GM12891 (cell line): Measurements from ENCODE around the genes NCAN and GATAD2A.

DNA sequence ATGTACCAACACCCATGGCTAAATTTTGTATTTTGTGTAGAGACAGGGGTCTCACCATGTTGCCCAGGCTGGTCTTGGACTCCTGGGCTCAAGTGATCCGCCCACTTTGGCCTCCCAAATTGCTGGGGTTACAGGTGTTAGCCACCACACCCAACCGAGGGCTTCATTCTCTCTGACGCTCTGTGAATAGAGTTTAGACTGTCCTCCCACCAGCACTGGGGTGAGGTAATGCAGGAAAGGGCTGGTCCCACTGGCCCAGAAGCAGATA is 31.8 kb upstream of the HOMER3 start:
- RRBS: no CpG with 5 or more reads among the region's 3 CpGs

GRCh38 chr19:19057381-19058261 is 6.2 kb upstream of the SLC25A42 start:
- RRBS: no CpG with 5 or more reads among the region's 21 CpGs

GRCh38 chr19:19064731-19065408 is 1.1 kb downstream of the SLC25A42 start:
- RRBS: 4% methylated on average over 5 of the region's 23 CpGs

GRCh38 chr19:19067681-19068074 is 3.9 kb downstream of the SLC25A42 start:
- RRBS: no CpG with 5 or more reads among the region's 6 CpGs

DNA sequence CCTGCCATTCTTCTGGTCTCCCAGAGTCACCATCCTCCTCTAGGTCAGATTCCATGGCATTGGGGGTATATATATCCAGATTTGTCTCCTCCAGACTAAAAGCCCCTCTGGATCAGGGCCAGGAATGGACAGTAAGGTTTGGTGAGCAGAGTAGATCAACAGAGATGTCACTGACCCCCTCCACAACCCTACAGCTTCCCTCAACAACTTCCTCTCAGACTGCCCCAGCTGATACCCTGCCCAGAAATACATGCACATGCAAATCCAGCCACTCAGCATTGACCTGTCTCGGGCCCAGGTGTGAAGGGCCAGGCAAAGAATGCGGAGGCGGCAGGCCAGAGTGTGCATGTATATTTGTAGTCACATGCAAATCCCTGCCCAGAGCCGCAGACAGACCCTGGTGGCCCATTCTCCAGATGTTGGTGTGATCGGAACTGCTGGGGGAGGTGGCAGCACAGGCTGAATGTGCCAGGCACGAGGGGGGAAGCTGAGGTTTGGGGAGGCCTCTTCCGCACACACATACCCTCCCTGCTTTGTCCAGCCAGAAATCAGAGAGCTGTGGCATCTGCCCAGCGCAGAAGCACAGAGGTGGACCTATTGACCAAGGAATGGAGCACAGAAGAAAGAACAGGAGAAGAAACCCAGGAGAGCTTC is 14.6 kb downstream of the MEF2B start:
- RRBS: no CpG with 5 or more reads among the region's 8 CpGs

DNA sequence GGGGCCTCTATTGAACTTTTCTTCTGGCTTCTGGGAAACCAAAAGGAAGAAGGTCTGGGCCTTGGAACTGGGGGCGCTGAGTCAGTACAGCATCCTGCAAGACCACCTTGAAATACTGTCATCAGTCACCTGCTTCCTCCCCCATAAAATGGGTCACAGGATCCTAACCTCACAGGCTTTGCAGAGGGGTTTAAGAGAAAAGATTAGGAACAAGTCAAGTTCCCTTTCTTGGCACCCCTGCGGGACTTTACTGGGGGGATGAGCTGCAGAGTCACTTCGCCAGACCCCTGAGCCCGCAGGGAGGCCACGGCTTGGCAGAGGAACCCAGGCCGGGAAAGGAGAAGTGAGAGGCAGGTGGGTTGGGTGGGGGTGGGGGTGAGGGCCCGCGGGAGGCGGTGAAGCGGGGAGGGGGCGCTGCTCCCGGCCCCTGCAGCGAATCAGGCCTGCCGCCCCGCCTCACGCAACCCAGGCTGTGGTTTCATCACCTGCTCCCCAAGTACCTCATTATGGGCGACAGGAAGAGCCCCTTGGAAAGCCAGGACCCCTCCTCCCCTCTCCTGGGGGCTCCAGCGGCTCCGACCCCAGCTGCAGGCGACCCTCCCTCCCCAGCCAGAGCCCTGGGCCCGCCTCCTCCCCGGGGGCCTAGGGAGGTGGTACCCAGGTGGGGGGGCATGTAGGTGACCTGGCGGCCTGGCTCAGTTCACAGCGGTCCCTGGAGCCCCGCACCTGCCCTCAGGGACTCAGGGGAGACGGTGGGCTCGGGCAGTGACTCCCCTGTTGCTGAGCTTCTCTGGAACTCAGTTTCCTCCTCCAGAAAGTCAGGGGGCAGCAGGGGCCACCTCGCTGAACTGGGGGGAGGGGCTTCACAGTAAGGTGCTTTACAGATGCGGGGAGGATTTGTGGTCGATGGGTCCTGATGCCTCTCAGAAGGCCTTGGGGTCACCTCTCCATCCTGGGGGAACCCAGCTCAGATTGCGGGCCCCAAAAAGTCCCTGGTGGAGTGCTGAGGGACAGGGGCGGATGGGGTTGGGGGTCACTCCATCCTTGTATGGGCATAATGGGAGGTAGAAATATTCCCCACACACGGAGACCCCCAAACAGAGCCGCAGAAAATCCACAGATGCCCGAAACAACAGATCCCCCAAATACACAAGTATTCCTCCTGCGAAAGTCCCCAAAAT is 9.4 kb downstream of the MEF2B start:
- RRBS: 8% methylated on average over 4 of the region's 36 CpGs

GRCh38 chr19:19211619-19212246 is at the start of gene NCAN:
NCAN (plus strand) TSS chr19:19211958.
- RRBS: 21% methylated on average over 7 of the region's 43 CpGs

DNA sequence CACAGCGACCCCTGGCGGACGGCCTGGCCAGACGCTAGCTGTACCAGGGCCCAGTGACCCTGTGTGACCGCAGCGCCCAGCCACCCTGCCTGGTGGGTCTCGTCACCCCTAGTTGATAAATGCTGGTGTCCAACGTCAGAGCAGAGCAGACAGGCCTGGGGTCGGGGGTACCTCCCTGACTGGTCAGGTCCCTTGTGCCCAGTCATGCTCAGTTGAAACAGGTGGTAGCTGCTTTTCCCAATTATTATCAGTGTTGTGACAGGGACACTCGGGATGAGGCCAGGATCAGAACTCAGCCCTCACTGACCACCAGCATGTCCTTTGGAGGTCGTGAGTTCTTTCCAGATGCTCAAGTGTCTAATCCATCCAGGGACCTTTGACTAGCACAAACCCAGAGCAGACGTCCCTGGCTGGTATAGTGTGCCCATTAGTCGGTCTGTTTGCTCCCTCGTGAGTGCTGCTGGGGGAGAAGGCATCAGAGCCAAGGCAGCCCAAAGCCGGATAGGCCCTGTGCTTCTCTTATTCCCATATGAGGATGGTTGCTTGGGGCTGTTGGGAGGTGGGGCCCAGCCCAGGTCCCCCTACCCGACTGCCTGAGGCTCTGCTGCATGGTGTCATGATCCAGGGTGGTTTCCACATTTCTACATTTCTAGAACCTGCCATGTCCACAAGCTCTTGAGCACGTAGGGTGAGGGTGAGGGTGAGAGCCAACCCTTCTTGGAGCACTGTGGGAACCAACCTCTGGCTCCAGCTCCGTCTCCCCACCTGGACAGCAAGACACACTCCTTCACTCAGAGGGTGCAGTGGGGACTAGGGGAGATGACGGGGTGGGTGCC is 22.5 kb downstream of the MAU2 start:
- RRBS: no CpG with 5 or more reads among the region's 19 CpGs

GRCh38 chr19:19377551-19378136 is 27.8 kb upstream of the GATAD2A start:
- RRBS: no CpG with 5 or more reads among the region's 8 CpGs

GRCh38 chr19:19405603-19406397 is at the start of gene GATAD2A:
GATAD2A (plus strand) TSS chr19:19405675.
- RRBS: 1% methylated on average over 20 of the region's 118 CpGs

GRCh38 chr19:19406659-19407264 is 1.3 kb downstream of the GATAD2A start:
- RRBS: no CpG with 5 or more reads among the region's 9 CpGs

GRCh38 chr19:19477223-19477805 is 38.0 kb downstream of the TSSK6 start:
- RRBS: no CpG with 5 or more reads among the region's 12 CpGs

DNA sequence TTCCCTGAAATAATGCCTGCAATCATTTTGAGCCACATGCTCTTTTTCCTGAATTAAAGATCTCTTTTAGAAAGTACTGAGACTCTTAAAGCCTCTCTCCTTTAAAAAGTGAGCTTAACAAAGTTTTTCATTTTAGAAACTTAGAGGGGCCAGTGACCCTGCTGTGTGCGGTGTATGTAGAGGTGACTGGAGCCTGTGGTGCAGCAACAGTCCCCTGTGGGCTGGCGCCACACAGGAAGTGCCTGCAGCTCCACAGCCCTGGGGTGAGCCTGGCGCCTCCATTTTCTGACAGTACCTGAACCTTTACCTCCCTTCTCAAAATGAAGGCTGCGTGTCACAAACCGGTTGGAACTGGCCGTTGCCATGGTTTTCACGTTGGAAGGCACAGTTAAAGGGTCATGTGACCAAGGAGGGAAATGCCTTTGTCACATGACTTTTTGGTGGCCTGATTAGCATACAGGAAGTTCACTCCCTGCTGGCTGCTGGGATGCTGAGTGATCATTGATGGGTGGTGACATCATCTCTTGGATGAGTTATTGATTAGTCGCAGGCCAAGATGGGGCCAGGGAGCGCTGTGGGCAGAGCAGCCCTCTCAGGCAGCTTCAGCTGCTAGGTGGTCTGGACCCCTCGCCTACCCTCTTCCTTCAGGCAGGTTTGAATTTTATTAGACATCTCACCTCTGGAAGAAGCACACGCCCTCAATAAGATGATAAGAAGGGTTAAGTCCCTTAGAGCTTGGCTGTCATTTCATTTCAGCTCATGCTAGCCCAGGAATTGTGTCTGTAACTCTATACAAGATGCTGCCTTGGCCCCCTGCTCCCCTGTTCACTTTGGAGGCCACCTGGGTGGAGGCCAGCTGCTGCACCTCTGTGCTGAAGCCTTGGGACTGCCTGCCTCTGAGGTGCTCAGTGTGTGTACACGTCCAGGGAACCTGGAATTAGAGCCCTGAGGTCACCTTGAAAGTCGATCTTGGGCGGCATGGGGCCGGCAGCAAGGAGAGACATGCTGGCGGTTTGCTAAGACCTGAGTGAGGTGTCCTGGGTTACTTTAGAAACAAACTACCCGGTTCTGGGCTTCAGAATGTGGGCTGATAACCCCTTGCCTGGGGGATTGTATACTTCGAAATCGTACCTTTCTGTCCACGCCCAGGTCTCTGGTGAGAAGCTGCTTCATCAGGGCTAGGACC is 25.9 kb downstream of the TSSK6 start:
- RRBS: 81% methylated on average over 3 of the region's 20 CpGs

GRCh38 chr19:19503240-19503622 is 12.1 kb downstream of the TSSK6 start:
- RRBS: no CpG with 5 or more reads among the region's 8 CpGs

DNA sequence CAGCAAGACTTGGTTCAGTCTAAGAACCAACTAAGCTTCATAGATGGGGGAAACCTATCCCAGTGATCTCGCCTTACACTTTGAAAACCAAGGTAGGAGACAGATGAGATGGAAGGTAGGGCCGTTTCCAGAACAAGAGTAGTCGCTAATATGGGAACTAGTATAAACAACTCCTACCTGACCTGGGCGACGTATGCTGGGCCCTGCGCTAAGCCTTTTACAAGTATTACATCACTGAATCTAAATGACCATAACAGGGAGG is 753 bp downstream of the ATP13A1 start:
- RRBS: no CpG with 5 or more reads among the region's 6 CpGs

DNA sequence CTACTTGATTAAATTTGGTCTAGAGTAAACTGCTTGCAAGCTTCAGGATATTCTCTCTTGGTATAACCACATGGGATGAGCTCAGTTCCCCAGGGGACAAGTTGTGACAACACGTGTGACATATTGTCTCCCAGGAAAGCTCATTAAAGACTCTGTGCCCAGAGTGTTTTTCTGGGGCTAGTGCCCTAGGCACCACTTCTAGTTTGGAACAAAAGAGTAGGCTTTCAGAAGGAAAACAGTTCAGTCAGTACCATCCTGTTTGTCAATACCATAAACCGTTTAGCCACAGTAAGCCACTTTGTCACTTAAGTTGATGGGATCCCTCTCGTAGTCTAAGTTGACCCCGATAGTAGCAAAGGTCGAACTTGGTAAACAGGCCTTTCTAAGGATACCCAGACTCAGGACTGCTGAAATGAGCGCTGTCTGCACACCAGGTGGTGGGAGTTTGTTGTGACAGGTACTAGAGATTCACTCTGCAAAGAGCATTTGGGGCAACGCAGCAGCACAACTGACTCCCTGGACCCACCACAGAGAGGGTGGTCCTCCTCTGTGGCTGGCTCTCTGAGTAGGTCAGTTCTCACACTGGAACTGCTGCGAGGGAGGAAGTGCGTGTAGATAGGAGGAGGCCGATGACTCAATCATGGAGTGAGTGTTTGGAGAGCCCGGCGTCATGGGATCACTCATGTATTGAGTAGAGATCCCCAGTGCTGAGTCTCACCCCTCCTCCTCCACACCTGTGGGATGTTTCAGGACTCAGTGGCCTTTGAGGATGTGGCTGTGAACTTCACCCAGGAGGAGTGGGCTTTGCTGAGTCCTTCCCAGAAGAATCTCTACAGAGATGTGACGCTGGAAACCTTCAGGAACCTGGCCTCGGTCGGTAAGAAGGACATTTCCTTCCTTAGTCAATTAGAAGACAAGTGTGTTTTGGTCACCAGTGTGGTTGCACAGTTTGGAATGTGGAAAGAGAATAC is 8.8 kb downstream of the ZNF101 start:
- RRBS: no CpG with 5 or more reads among the region's 15 CpGs

DNA sequence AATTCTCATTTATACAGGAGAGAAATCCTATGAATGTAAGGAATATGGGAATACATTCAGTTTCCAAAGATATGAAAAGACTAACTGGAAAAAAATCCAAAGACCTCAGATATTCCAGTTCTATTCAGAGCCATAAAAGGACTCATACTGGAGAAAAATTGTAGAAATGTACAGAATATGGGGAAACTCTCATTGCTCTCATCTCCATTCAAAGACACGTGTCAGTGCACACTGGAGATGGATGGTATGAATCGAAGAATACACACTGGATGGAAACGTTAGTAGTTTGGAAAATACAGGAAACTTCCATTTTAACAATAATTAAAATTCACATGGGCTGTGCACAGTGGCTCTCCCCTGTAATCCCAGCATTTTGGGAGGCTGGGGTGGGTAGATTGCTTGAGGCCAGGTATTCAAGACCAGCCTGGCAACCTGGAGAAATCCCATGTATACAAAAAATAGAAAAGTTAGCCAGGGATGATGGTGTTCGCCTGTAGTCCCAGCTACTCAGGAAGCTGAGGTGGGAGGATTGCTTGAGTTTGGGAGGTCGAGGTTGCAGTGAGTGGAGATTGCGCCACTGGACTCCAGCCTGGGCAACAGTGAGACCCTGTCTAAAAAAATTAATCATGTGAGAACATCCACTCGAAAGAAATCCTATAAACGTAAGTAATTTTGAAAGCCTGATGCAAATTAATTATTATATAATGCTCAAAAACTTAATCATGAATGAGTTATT is 12.7 kb downstream of the ZNF101 start:
- RRBS: no CpG with 5 or more reads among the region's 8 CpGs

- RRBS: no CpG with 5 or more reads among the region's 3 CpGs
Observed at GRCh38 chr19:19786952-19787290, 34.6 kb downstream of the ZNF506 start.

DNA sequence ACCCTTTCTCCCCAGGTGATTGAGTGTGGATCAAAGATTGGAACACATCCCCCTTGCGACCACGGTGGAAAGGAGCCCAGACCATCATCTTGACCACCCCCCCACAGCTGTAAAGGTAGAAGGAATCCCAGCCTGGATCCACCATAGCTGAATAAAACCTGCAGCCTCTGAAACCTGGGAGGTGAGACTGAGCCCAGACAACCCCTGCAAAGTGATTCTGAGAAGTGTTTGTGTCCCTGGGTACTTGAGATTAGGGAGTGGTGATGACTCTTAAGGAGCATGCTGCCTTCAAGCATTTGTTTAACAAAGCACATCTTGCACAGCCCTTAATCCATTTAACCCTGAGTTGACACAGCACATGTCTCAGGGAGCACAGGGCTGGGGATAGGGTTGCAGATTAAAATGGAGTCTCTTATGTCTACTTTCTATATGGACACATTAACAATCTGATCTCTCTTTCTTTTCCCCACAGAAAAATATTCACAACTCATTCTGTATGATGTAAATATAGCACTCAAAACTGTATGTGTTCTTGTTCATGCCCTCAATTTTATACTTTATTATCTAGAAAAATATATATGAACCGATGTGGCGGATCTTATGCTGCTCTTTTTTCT is 81.4 kb downstream of the ZNF486 start:
- RRBS: no CpG with 5 or more reads among the region's 4 CpGs

- RRBS: no CpG with 5 or more reads among the region's 19 CpGs
Observed at GRCh38 chr19:20610927-20612189, 45.8 kb upstream of the ZNF737 start.